ENCODE measurements around a stretch of chr2.

GRCh38 chr2:178775506-178776768 is 31.3 kb downstream of the TTN start:
- PRO-cap = unidirectional peak, minus-strand start at chr2:178776665

DNA sequence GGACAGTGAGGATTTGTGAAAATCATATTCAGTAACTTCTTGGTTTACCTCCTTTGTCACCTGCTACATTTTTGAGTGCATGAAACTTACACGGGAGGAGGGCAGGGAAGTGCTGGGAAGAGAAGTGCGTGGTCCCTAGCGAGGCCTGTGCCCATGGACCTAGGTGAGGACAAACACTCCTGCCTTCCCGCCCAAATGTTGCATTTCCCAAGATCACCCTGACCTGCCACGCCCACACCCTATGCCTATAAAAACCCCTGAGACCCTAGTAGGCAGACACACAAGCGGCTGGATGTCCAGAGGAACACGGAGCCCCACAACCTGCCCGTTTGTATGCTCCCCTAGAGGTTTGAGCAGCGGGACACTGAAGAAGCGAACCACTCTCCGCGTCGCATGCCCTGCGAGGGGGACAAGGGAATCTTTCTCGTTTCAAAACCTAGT is 8.2 kb downstream of the TTN start:
- PRO-cap = no peak

DNA sequence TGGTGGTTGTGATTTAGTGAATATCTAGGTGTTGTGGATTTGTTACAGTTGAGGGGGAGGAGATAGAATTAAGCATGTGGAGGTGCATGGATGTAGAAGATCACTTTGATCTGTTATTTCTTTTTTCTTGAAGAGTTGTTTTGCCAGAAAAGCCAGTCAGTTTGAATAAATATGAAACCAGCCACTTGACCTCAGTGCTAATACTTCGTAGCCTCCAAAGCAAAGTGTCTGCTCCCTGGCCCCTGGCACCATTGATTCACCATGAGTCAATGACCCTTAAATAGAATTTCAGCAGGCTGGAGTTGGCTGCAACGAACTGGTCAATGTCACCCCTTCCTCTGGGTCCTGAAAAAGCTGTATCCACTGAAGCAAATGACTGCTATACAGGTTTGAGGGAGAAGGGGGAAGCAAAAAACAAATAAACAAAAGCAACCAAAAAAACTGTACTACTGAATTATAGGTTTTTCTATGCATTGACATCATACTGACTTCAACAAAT is 57.9 kb upstream of the TTN start:
- PRO-cap = no peak

- PRO-cap = no peak
These were observed 74.7 kb upstream of the CCDC141 start for GRCh38 chr2:179124290-179125291.

DNA sequence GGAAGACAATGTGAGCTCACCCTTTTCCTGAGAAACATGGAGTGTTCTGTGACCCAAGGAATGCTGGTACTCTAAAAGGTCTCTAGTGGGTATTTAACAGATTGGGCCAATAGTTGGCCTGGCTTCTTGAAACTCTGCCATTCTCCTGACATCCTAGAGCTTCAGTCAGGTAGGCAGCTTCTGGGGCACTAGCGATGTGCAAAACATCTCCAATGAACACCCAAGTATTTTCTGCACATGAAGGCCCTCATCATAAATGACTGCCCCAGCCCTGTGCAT is 294.6 kb upstream of the SESTD1 start:
- PRO-cap = no peak

GRCh38 chr2:179861726-179862332 is 417 bp upstream of the ZNF385B start:
- PRO-cap = no peak

GRCh38 chr2:180125704-180126012 is 118.6 kb upstream of the CWC22 start:
- PRO-cap = no peak

- PRO-cap = no peak
These were observed 845 bp downstream of the UBE2E3 start for GRCh38 chr2:180981277-180981623.

DNA sequence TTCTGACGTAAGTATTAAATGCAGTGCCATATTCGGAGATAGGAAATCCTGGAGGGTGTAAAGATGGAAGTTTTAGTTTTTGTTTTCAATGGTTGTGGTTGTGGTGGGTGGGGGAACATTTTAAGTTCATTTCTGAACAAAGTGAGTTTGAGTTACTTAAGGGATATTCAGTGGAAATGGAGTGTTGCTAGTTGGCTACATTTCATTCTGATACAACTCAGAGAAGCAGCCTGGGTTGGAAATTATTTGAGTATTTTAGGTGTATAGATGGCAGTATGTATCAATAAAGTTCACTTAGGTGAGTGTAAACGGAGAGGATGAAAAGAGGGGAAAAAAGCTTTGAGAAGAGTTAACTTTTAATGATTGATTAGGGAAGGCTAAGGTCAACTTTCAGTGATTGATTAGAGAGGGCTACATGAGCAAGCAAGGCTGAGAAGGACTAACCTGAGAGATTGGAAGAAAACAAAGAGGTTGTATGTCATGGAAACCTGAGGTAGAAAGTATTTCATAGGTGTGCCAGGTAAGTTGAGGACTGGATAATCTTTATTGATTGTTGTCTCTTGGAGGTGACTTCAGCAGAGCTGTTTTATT is 33.8 kb downstream of the UBE2E3 start:
- PRO-cap = no peak

DNA sequence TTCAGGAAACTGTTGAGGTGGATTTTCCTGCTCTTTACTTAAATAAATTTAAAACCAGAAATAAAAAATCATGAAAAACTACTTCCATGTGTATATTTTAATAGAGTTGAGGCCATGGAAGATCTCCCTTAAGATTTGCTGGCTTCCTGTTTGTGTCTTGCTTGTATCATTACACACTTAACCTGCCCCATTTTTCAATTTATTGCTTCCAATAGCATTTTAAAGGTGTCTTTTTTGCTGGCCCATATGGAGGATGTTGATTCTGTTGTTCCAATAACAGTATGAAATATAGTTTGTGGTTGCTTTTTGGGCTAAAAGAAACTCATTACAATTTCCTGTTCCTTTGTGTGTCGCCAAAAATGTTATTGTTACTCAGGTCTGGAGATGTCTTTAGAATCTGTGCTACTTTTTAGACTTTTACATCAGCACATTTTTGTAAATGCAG is 234.0 kb upstream of the ITGA4 start:
- PRO-cap = no peak

DNA sequence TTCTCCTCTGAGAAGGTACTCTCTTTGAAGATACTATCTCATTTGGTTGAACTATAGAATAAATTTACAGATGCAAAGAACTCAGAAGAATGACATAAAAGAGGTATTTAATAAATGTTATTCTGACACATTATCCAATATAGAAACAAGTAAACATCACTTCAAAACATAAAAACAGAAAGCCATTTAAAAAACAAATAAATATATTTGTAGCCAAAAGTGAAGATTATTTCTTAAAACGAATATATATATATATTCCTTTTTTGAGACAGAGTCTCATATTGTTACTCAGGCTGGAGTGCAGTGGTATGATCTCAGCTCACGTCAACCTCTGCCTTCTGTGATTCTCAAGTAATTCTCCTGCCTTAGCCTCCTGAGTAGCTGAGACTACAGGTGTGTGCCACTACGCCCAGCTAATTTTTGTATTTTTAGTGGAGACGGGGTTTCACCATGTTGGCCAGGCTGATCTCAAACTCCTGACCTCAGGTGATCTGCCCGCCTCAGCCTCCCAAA is 149.7 kb upstream of the ITGA4 start:
- PRO-cap = no peak

DNA sequence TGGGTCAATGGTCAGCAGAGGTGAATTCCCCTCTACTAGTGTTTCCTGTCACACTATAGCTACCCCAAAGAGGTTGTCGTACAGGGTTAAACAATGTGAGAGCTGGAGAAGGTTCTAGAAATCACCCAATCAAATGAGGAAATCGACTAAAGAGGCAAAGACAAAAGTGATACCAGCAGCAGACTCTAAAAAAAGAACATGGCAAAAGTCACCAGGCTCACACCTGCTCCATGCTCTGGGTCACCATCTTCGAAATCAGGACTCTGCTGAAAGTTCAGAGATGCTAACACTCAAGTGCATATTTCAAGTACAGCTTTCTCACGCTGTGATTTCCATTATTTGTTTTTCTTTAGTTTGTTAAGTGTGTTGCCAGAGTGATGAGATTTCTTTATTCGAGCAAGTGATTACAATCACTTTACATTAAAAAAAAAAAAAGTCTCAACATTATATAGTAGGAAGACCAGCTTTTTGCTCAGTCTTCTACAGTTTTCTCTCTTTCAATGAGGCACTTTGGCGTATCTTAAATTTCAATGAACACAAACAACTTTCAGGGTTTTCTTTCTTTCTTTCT is 144.5 kb upstream of the ITGA4 start:
- PRO-cap = no peak

DNA sequence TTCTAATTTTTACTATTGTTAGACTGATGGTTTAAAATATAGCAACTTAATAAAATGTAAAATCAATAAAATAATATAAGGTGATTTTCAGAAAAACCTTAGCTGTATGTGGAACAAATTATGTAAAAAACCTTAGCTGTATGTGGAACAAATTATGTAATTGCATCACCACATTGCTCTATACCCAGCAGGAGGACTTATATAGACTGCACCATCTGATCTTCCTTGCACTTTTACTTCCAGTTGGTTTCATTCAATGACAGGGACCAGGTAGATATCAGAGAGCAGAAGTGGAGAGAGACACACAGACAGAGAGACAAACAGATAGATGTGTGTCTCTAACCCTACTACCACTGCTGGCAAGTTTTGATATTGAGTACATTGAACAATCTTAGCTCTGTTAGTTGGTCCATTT is 62.6 kb upstream of the ITGA4 start:
- PRO-cap = no peak

DNA sequence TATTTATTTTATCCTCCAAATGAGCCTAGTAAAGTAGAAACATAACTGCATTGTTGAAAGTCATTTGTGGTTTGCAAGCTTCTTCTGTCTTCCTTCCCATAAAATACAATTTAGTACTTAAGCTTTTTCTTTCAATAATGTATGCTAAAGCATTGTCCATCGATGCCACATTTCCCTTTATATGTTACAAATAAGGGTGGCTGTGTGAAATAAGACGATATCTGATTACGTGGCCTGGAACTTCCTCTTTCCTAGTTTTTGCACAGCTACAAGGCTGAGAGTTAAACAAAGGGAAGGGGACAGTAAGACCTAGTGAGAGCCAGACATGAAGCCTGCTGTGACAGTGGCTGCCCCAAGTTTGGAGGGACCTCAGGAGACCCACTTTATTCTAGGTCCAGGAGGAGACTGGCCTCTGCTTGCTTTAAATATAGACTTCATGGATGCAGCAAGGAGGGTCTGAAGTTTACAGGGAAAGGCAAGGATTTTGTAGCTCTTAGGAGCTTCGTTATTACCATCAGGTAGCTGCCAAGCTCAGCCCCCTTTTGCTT is 85.8 kb upstream of the ITPRID2 start:
- PRO-cap = no peak

- PRO-cap = no peak
These were observed 1.6 kb downstream of the ITPRID2 start for GRCh38 chr2:181893002-181893582.

- PRO-cap = no peak
These were observed 2.5 kb downstream of the PDE1A start for GRCh38 chr2:182424245-182424796.

DNA sequence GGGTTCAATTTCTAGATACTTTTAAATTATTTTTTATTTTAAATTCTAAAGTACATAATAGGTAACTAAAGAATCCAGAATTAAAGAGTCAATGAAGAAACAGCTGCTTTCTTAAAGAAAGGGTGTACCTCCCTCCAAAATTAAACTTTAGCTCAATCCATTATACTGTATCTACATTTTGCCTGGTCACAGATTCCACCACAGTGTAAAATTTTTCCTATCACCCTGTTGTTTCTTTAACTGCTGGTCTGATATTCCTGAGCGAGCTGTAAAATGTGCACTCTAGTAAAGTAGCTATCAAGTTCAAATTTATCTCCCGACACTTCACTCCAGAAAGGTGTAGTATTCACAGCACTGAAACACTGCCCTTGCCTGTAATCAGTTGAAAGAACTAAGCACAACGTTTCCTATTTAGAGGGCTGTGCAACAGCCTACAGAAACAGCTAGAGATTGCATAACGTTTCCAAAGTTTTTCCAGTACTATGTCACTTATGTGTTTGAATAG is 933 bp downstream of the PDE1A start:
- PRO-cap = no peak

GRCh38 chr2:182717782-182718525 is 1.9 kb downstream of the DNAJC10 start:
- PRO-cap = no peak

- PRO-cap = no peak
These were observed 6.9 kb upstream of the NUP35 start for GRCh38 chr2:183117222-183117803.

DNA sequence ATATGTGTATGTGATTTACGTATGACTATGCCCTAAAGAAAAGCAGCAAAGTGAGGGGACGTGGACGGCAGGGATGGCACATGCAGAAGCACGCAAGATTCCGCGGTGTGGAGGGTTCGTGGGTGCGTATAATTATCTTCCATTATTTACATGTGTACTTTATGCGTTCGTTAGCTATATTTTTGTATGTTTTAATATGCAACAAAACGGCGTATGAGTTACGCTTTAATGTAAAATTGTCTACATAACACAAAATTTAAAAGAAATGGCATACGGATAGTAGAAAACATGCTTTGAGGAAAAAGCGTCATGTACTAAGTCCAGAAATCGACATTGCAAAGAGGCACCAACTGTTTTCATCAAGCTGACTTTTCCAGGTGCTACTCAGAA is 543 bp upstream of the NUP35 start:
- PRO-cap = no peak